Mesenchymal stem cell of the bone marrow (primary cell): ENCODE measurements around a stretch of chr1.

DNA sequence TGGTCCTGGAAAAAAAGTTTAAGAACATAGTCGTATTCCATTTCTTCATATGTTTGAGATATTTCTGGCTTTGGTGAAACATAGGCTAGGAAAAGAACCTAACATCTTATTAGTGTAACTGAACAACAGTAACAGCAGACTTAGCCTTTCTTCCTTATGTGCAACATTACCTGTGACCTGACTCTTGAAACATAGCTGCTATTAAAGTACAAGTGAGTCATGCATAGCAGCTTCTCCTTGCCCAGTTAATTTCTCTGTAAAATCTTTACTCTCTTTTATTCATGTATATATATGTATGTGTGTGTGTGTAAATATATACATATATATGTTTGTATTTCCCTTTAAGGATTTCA, 202.7 kb downstream of the FGGY start:
- CAGE, long polyA plus RNA, result no peak

DNA sequence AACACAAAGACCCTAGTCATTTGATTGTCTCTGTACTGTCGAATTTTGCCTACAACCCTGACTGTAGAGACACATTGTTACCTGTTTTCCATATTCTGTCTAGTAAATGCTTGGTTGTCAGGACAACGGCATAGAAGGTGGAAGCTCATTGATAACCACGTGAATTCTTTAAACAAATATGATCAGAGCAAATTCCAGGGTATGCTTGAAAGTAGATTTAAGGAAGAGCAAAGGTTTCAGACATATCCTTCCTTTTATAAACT, 203.0 kb downstream of the FGGY start:
- CAGE, long polyA plus RNA, result no peak

- CAGE, long polyA plus RNA, result no peak
These were observed 141.1 kb upstream of the HOOK1 start for GRCh38 chr1:59673428-59674339.

DNA sequence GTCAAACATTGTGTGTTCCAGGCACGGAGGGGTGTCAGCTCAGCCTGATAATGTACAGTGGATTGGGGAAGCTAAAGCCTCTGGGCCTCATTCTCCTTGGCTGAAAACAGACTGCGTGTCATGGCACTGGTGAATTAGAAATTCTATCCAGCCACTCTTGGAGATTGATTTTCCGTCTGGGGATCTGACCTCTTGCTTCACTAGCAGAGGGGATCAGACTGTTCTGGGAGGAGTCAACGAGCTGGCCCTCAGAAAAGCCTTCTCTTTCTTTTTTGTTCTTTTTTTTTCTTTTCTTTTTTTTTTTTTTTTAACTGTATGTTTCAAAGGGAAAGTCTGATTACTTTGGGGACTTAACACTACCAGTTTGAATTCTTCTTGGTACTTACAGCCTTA, 123.4 kb upstream of the HOOK1 start:
- CAGE, long polyA plus RNA, result no peak

DNA sequence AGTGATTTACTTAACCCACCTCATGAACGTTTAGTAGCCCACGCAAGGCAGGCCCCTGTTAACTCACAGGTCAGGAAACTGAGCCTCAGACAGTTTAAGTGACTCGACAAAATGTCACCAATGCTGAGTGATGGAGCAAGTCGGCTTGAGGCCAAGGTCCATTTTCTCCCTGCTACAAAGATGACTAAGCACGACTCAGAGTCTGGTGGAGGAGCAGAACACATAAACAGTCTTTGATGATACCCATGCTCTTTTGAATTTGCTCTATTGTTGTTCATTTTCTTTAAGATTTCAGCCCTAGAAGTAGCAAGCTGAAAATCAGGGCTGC, 83.9 kb upstream of the HOOK1 start:
- CAGE, long polyA plus RNA, result no peak

- CAGE, long polyA plus RNA, result no peak
These were observed 32.1 kb downstream of the HOOK1 start for GRCh38 chr1:59846863-59847284.

DNA sequence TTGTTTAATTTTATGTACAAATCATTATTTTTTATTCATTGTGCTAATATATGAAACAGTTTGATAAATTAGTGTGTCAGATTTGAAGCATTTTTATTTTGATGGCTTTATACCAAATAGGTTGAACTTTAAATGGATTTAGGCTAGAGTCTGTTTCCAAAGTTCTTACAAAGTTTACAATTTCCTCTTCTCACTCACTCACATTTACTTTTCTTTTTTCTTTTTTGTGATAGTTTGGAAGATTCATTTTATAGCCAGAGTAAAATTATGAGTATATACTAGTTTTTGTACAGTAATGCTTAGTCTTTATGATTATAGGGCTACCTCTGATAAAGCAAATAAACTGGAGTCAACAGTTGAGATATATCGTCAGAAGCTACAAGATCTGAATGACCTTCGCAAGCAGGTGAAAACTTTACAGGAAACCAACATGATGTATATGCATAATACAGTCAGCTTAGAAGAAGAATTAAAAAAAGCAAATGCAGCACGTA, 33.3 kb downstream of the HOOK1 start:
- CAGE, long polyA plus RNA, result no peak

- CAGE, long polyA plus RNA, result no peak
These were observed 5.3 kb downstream of the CYP2J2 start for GRCh38 chr1:59921140-59921729.

DNA sequence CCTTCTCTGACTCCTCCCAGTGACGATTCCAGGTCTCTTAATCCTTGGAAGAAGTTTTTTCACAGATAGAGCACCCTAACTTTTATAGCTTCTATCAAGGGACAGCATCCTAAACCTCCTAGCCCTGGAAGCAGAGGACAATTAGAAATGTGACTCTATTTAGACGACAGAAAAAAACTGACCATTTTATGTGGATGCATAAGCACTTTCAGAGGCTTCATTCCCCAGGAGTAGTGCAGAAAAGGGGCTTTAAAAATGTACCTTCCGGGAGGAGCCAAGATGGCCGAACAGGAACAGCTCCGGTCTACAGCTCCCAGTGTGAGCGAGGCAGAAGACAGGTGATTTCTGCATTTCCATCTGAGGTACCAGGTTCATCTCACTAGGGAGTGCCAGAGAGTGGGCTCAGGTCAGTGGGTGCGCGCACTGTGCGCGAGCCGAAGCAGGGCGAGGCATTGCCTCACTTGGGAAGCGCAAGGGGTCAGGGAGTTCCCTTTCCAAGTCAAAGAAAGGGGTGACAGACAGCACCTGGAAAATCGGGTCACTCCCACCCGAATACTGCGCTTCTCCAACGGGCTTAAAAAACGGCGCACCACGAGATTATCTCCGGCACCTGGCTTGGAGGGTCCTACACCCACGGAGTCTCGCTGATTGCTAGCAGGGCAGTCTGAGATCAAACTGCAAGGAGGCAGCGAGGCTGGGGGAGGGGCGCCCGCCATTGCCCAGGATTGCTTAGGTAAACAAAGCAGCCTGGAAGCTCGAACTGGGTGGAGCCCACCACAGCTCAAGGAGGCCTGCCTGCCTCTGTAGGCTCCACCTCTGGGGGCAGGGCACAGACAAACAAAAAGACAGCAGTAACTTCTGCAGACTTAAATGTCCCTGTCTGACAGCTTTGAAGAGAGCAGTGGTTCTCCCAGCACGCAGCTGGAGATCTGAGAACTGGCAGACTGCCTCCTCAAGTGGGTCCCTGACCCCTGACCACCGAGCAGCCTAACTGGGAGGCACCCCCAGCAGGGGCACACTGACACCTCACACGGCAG, 416.6 kb upstream of the C1orf87 start:
- CAGE, long polyA plus RNA, result no peak

- CAGE, long polyA plus RNA, result no peak
These were observed 34.1 kb downstream of the NFIA start for GRCh38 chr1:61116400-61116897.

DNA sequence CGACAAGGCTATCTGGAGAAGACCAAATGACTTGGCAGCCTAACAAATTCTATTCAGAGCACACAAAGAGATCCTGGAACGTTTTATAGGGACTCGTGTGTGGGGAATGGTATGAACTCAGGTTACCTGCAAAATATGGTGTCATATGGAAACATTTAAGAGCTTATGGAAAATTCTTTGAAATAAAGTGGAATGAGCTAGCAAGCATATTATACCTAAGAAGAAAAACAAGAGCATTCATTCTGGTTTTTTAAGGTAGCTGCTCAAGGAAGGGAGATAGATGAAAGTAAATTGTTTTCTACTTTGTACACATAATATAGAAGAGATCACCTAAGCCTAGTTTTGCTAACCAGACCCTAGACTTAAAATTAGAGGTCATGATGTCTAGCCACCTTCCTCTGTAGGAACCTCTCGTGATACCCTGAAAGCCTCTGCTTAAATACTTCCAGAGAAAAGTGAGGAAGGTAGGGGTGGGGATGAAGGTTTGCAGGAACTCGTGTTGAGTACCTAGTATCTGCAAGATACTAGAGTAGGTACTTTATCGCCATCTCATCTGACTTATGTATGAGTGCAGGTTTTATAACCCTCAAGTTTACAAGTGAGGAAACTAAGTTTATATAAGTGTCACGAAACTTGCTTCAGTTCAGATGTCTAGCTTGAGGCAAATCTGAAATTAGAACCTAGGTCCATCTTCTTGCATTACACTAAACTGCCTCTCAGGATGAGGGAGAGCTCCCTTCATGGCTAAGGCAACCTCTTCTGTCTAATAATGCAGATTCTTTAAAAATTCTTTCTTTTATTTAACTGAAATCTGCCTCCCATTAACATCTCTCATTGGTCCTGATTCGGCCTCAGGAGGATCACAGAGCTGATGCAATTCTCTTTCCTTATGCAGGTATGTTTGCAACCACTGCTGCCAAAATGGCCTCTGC, 43.4 kb downstream of the NFIA start:
- CAGE, long polyA plus RNA, result no peak

- CAGE, long polyA plus RNA, result no peak
These were observed 102.2 kb downstream of the NFIA start for GRCh38 chr1:61184523-61184899.

DNA sequence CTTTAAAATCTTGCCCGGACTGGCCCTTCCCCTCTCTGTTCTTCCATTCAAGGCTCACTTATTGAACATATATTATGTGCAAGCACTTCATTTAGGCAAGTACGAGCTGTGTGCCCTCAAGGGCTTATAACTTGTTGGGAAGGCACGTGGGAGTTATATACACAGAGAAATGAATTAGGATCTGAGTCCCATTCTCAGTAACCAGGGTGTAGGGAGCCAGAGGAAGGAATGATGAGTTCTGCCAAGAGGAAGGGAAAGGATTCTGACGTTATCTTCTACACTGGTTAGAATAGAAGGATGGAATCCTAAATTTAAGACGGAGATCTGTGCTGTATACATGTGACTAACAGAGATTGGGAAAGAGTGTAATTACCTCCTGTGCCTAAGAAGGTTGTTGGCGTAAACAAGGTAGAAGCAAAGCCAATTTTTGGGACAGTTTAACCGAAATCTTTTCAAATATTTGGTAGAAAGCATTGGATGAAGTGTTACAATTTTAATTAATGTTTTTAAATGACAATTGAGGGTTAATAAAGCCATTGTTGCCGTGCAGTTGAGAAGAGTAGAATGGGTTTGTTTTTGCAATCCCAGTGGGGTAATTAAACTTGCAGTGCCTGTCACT, 177.1 kb downstream of the NFIA start:
- CAGE, long polyA plus RNA, result no peak

DNA sequence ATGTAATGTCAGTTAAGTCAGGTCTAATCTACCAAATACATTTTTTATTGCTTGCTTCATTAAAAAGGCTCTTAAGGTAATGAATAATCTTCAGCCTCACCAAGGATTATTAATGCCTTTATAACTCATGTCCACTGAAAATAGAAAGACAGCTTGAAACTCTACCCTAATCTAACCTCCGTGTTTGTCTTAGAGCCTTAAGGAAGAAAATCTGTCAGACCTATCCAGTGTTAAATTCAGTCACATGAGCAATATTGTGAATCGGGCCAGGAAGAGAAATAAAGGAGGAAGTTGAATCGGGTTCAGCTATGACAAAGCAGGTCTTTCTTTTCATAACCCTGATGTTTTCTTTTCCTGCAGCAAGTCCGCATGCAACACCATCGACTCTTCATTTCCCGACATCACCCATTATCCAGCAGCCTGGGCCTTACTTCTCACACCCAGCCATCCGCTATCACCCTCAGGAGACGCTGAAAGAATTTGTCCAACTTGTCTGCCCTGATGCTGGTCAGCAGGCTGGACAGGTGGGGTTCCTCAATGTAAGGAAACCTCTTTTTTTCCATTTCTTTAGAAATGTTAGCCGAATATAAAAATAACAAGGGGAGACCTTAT, 321.1 kb downstream of the TM2D1 start:
- CAGE, long polyA plus RNA, result no peak

GRCh38 chr1:61446752-61447144, 278.2 kb downstream of the TM2D1 start:
- CAGE, long polyA plus RNA, result no peak

GRCh38 chr1:61491613-61491895, 233.4 kb downstream of the TM2D1 start:
- CAGE, long polyA plus RNA, result no peak

GRCh38 chr1:62371354-62371752, 52.1 kb upstream of the KANK4 start:
- CAGE, long polyA plus RNA, result no peak

DNA sequence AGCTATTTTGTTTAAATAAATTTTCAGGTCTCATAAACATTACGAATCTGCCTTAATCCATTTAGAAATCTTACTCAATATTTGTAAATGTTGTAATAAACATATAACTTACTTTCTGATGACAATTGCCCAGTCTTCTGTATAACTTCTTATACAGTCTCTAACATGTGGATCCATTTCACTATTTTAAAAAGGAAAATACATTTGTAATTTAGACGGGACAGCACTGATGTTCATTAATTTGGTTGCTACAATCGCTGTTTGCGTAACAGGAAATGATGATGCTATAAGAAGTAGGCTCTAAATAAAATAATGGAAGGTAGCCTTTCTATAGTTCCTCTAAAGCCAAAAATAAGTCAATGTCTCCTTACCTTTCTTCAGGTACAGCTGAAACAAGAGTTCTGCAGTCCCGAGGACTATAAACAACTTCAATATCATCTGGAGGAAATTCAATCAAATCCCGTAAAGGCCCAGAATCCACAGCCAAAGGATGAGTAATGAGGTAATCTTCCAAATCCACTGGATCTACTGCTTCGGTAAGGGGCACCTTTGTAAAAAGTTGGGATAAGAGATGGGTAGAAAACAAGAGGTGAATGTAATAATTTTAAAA, 34.5 kb downstream of the DOCK7 start:
- CAGE, long polyA plus RNA, result no peak

DNA sequence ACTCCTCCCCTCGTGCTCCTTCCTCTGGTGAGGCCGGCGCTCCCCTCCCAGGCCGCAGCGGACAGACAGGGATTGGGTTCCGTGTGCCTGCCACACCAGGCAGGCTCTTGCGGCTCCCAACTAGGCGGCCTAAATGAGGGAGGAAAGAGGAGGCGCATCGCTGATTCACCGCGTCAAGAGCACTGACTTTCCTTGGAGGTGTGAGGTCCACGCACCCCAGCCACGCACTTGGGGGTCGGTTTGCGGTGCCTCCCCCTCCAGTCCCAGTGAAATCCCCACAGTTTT, 1.4 kb upstream of the FOXD3 start:
- CAGE, long polyA plus RNA, result no peak

- CAGE, long polyA plus RNA, result no peak
These were observed 911 bp upstream of the FOXD3 start for GRCh38 chr1:63321542-63321769.